ENCODE results near the gene C1GALT1C1L.

DNA sequence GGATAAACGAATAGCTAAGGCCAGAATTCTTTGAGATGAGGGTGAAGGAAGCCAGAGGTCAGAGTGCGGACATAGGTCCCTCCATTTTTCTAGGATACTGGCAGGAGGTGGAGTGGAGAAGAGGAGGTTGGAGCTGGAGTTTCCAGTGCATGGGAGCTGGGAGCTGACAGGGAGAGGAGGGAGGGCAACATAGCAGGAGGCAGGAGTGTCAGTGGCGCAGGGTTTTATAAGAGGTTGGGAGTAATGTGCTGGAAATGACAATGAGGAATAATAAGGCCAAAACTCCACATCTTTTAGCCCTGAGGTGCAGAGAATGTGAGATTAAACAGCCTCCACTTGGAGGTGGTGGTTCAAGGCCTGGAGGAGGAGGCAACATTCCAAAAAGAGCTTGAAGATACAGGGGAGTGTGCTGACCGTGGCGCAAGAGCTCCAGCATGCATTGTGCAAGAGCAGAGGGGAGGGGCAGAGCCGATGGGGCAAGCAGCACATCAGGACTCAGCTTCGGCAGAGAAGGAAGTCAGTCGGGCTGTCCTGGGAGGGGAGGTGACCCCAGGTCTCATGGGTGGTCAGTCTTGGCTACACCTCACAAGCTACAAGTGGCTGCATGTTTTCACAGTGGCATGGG is 208.3 kb downstream of the ZFP36L2 start:
- PRO-cap: no peak

DNA sequence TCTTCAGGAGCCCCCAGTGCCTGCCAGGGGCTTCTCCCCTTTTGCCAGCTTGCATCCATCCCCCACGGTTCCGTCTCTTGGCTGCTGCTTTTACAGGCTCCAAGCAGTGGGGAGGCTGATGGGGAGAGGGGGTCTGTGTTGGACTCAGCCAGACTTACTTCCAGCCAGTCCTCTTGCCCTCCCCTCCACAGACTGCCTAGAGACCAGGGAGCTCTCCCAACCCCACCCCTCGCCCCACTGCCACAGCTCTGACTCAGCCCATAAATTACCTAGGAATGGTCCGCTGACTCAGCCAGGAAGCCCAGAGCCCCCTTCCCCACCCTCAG is 184.7 kb downstream of the ZFP36L2 start:
- PRO-cap: no peak

- PRO-cap: bidirectional peak, plus-strand start at chr2:43075371, minus-strand start at chr2:43075152
Measured at GRCh38 chr2:43074877-43075693, 151.3 kb downstream of the ZFP36L2 start.

GRCh38 chr2:43128604-43128933 is 97.8 kb downstream of the ZFP36L2 start:
- PRO-cap: no peak

GRCh38 chr2:43158024-43158441 is 68.4 kb downstream of the ZFP36L2 start:
- PRO-cap: bidirectional peak, plus-strand start at chr2:43158734, minus-strand start at chr2:43158304

- PRO-cap: no peak
Measured at GRCh38 chr2:43215870-43216324, 10.5 kb downstream of the ZFP36L2 start.

DNA sequence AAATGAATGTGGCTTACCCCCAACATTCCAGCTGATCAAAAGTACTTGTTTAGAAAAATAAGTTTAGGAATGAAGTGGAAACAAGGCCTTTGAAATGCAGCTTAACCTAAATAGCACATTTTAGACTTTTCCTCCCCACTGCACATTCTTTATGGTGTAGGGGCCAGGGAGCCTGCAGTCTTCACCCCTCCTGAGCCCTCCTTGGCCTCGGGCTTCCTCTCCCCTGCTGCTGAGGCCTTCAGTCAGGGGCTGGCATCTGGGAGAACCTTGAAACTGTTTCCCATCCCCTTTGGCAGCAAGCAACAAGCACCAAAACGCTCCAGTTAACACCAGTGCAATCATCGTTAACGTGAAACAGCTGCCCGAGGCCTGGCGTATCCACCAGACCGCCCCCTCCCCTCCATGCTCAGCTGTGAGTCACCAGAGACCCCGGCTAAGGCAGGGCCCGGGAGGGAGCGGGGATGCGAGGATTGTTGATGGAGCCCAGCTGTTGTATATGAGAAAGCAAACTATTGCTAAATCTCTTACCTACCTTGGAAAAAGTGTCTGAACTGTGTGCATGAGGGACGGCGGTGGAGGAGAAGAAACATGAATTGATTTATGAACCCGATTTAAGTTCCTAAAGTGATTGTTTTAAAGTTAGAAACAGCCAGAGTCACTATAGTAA is 5.3 kb downstream of the ZFP36L2 start:
- PRO-cap: bidirectional peak, plus-strand start at position 341 of the sequence, minus-strand start at position 343 of the sequence

GRCh38 chr2:43225407-43225823 is 991 bp downstream of the ZFP36L2 start:
- PRO-cap: bidirectional peak, plus-strand start at chr2:43225460, minus-strand start at chr2:43225280

DNA sequence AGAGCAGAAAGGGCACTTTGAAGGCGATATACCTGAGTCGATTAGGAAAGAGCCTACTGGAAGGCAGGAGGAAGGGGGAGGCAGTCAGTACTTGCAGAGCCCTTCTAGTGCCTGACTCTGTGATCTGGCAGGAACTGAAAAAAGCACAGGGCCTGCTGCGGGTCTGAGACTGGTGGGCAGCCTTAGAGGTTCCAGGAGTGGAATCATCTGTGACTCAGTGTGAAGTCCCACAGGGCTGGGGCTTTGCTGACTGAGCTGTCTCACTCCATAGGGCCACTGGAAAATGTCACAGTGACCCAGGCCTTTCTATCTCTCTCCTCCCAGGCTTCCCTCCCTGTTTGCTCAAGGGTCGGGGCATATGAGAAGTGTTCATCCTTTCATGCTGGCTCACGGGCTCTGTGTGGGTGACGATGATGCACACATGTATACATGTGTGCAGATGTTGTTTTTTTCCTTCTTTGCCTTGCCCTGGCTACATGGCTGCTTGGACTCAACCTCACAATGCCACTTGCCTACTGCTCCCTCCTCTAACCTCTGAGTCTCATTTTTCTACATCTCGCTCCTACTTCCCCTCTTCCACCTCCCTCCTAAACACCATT is 47.2 kb upstream of the ZFP36L2 start:
- PRO-cap: no peak

DNA sequence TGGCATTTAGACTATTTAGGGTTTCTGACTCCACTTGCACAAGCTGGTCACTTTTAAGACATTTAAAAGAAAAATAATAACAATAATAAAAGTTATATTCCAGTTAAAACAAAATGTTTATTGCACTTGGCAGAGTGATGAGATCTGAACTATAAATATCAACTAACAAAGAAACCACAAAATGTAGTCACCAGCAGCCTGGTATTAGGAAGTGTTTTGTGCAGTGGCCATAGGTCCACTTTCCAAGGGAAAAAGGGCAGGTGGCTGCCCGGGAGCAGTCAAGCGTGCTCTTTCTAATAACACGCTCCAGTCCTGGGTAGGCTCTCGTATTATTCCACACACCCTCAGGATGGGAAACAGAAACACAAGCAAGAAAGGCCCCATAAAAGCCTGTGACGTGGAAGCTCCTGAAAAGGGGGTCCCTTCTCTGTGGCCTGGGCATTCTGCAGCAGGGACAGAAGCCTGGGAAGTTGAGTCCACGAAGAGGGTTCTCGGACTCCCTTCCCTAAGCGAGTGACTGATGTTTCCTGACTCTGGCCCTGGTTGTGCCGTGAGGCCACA is 87.0 kb upstream of the ZFP36L2 start:
- PRO-cap: no peak

GRCh38 chr2:43345352-43346020 is 119.1 kb upstream of the ZFP36L2 start:
- PRO-cap: no peak

DNA sequence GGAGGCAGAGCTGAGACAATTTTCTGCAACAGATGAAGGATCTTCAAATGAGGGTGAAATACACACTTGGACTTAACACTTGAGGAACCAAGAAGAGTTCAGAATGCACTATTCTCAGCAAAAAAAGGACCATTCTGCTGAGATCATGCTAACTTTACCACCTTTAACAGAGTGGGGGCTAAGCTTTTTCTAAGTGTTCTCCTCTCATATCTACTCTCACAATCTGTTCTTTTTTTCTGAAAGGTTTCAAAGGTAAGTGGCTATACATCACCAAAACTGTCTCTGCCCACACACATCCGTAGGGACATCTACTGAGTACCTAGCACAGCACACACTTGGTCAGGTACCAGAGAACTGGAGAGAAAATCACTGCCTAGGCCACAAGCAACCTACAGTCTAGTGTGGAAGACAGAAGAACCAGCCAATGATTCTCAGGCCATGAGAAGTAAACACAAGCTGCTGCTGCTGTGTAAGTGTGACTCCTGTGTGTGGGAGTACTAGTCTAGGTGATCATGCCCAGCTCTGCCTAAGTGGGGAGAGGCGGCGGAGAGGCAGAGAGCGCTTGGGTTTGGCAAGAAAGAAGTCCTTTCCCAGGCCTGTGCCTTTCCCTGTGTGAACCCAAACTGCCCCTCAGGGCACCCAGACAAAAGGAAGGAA is 176.0 kb upstream of the ZFP36L2 start:
- PRO-cap: no peak

- PRO-cap: no peak
Measured at GRCh38 chr2:43408095-43408559, 181.7 kb upstream of the ZFP36L2 start.

DNA sequence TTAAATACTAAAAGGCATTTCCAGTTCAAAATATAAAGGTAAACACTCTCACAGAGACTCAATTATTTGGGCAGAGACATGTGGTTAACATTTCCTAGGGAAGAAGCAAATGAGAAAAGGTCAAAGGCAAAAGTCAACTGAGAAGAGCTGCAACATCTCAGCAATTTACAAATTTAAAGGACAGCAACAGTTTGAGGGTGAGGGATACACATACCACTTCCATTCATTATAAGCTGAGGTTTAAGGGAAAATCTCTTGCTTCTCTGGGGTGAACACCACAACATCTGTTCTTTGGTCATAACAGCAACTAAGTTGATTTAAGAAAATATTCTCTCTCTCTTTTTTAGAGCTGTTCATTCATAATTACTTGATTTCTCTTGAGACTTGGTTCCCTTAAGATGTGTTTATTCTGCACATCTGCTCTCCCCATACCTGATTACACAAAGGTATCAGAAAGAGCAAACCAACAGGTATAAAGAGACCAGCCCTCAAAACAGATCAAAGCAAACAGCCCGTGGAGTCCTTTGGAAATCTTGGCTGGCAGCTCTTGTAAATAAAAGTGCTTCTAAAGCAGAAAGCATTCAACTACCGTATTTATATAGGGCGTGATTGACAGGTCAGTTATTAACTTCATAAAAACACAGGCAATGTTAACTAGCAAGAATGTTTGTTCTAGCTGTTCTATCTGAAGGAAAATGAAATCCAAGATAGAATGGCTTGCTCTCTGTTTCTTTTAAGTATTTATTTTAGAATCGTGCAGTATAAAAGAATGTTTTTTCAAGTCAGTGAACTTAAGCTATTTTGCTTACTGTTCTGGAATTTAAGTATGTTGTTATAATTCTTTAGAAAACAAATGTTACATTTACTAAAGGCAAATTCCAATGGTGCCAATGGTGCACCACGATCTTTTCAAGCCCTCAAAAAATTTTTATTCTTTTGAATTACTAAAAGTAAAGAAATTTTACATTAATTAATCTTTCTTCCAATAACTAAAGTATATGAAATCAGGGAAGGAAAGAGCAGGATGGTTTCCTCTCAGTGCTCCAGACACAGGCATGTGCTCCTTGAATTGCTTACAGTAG is 132.7 kb downstream of the THADA start:
- PRO-cap: no peak

- PRO-cap: no peak
Measured at GRCh38 chr2:43596256-43596861, 521 bp upstream of the THADA start.

DNA sequence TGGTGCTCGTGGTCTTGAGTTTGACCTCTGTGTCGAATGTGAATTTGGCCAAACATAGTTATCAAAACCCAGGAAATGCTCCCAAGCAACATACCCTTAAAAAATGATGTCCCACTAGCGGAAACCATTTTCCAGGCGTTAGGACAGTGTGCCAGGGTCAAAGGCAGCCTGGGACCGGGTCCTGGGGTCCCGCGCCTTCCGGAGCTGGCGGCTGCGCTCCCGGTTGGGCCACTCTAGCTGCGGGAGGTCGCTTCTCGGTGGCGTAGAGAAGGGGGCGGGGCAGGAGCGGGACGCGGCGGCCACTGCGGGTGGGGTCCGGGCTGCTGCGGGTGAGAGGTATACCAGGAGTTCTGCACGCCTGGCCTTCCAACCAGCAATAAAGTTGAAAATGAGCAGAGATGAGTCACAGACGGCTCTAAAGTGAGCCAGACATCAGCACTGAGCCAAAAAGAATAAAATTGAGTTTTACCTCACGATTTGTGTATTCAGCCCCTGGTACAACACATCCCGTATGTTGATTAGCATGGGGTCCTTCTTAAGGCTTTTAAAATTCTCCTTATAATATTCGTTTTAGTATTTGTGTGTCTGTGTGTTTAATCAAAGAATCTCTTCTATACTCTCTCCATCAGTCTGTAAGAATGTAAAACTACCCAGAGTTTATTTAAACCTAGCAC is at the start of gene C1GALT1C1L:
Gene C1GALT1C1L, minus strand, starts transcription at position 235 of the 674 bp plus-strand sequence.
- PRO-cap: unidirectional peak, minus-strand start at position 235 of the sequence

DNA sequence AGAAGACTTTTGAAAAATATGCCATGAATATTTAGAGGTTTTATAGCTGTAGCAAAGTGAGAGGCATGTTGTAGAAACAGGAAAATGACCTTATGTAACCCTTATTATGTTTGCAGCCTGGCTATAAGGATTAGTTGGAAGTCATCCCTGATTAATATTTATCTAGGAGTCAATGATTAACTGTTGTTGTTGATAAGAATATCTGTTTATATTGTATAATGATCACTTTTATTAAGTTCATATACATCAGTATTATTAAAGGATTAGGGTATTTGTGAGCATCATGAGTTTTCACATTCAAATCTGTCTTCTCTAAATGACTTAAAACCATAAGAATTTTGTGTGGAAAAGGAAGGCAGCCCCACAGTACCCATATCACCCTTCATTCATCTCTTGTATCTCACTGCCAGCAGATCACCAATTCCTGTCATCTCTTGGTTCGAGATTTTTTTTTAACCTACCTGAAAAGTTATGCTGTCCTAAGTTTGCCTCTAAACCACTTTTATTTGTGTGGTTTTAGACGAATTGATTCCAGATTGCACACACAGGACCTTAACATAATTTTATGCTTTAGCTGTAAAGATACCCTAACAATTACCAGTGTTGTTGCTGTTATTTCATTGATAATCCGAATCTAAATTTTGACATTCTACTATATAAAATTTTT is 32.1 kb downstream of the ABCG5 start:
- PRO-cap: no peak

GRCh38 chr2:43826266-43826598 is 12.4 kb downstream of the ABCG5 start:
- PRO-cap: no peak

DNA sequence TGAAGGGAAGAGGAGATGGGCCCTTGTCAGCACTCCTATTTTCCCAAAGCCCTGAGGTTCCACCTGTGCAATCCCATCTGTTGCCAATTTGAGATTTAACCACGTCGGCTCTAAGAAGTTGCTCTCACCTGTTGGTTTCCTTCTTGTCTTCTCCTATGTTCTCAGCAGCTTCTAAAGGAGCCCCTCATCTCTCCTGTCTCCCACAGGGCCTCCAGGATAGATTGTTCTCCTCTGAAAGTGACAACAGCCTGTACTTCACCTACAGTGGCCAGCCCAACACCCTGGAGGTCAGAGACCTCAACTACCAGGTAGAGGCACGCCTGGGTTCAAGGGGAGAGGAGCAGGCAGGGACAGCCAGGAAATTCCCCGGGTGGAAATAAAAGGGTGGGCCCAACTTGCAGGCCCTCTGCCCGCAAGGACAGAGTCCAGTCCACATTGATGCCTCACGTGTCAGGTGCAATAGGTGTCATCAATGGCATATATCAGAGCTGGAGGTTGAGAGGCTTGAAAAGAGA is 5.6 kb downstream of the ABCG8 start:
- PRO-cap: no peak

GRCh38 chr2:43993362-43994198 is 2.2 kb downstream of the LRPPRC start:
- PRO-cap: no peak

Data from mucosa of descending colon (tissue), 1 donor.